Measurements from ENCODE around the genes PGBD1 and UBD.

DNA sequence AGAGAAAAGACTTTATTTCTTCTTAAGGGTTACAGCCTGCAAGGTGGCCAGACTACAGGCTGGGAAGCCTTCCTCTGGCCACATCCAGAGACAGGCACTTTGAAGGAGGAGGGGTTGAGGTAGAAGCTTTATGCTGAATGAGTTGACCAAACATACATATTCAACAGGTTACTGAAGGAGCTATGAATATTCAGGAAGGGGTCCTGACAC, 4.9 kb upstream of the ZSCAN9 start:
- RAMPAGE, long total RNA = no peak

GRCh38 chr6:28281276-28282381, at the start of gene PGBD1:
PGBD1 (plus strand) TSS chr6:28281572.
- RAMPAGE, long total RNA = no peak
- RRBS = 2% methylated on average over 18 of the region's 52 CpGs

DNA sequence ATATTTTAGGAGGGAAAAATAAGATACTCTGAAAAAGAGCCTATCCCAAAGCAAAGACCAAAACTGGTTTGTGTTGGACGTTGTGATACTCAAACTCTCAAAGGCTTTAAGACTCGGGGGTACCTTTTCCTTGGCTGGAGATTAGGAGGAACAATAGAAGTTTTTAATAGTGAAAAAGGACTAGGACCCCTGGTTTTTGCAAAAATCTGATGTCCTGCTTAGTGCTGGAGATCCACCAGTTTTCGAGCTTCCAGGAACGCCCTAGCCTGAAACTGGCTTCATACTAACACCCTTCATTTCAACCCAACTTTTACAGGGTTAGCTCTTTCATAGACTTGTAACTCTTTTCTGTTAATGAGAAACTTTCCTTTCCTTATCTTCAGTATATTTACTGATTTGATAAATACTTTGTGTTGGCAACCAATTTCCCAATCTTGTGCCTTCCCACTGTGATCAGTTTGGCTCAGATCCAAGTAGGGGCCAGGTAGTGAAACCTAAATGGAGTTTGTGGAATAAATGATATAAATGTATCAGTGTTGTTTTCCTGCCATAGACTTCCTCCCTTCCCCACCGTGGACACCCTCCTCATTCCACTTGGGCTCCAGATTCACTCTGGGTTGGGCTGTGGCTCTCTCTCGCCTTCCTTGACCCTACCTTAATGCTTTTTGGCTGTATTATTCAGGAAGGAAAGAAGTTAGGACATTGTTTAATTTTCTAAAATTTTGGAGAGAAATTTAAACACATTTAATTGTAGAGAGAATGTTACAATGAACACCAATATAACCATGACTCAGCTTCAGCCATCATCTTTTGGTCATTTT, 1.2 kb downstream of the ZKSCAN3 start:
- RAMPAGE, long total RNA = no peak
- RRBS = no CpG with 5 or more reads among the region's 6 CpGs

- RAMPAGE, long total RNA = no peak
- RRBS = no CpG with 5 or more reads among the region's 38 CpGs
Measured at GRCh38 chr6:28446641-28447643, 3.7 kb upstream of the ZSCAN23 start.

- RAMPAGE, long total RNA = no peak
- RRBS = 36% methylated on average over 9 of the region's 40 CpGs
Measured at GRCh38 chr6:28589629-28590624, 2.8 kb upstream of the SCAND3 start.

- RAMPAGE, long total RNA = no peak
- RRBS = no CpG with 5 or more reads among the region's 27 CpGs
Measured at GRCh38 chr6:28621134-28621744, 34.1 kb upstream of the SCAND3 start.

GRCh38 chr6:28693129-28693964, 106.2 kb upstream of the SCAND3 start:
- RAMPAGE, long total RNA = no peak
- RRBS = no CpG with 5 or more reads among the region's 28 CpGs

DNA sequence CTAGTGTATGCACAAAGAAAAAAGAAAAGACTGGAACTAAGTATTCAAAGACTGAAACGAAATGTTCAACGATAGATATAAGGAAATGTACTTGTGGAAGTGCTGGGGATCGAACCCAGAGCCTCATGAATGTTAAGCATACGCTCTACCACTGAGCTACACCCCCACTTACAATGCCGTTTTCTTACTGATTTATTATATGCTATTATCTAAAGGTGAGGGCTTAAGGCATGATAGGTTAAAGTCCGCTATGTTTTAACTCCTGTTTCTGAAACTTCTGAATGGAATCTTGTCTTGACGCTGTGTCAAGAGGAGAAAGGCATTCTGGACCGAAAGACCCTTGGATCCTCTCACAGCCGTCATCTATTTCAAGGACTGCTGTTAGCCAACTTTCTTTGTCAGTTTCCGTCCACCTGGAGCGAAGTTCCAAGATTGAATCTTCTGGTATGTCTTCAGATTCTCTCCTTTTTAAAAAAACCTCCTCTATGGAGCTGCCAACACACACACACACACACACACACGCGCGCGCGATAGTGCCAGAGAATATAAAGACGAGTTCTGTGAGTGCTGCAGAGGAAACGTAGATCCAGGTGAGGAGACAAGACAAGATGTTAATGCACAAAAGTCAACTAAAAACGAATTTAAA, 148.4 kb upstream of the SCAND3 start:
- RAMPAGE, long total RNA = no peak
- RRBS = no CpG with 5 or more reads among the region's 19 CpGs

- RAMPAGE, long total RNA = no peak
- RRBS = no CpG with 5 or more reads among the region's 7 CpGs
Measured at GRCh38 chr6:28811883-28812304, 111.9 kb downstream of the TRIM27 start.

DNA sequence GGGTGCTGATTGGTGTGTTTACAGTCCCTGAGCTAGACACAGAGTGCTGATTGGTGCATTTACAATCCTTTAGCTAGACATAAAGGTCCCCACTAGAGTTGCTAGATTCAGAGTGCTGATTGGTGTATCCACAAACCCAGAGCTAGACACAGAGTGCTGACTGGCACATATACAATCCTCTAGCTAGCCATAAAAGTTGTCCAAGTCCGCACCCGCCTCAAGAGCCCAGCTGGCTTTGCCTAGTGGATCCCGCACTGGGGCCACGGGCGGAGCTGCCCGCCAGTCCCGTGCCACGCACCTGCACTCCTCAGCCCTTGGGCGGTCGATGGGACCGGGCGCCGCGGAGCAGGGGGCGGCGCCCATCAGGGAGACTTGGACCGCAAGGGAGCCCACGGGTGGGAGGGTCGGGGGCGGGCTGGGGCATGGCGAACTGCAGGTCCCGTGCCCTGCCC, 38.9 kb downstream of the TRIM27 start:
- RAMPAGE, long total RNA = no peak
- RRBS = no CpG with 5 or more reads among the region's 22 CpGs

DNA sequence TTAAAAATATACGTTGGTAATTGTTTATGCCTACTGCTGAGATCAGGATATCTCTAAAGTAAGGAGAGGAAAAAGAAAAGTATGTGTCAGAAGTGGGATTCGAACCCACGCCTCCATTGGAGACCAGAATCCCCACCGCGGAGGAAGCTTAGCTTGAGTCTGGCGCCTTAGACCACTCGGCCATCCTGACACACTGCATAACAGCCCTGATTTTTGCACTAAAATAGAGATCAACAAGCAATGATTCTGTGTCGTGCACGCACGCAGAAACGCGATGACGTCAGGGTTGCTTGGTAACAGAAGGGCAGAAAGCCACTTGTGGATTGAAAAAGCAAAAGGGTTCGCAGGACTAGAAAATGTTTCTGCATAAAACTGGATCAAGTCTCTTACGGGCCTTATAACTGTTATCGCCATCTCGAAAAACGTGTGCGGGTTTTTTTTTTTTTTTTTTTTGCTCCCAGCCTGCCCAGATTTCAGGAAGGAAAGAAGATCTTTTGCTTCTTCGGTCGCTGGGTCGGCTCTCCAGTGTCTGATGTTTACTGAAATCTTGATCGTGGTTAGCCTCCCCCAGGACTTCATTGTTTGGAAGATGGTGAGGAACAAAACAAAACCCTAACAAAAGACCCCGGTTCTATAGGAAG, 27.5 kb downstream of the TRIM27 start:
- RAMPAGE, long total RNA = no peak
- RRBS = 0% methylated on average over 1 of the region's 24 CpGs

DNA sequence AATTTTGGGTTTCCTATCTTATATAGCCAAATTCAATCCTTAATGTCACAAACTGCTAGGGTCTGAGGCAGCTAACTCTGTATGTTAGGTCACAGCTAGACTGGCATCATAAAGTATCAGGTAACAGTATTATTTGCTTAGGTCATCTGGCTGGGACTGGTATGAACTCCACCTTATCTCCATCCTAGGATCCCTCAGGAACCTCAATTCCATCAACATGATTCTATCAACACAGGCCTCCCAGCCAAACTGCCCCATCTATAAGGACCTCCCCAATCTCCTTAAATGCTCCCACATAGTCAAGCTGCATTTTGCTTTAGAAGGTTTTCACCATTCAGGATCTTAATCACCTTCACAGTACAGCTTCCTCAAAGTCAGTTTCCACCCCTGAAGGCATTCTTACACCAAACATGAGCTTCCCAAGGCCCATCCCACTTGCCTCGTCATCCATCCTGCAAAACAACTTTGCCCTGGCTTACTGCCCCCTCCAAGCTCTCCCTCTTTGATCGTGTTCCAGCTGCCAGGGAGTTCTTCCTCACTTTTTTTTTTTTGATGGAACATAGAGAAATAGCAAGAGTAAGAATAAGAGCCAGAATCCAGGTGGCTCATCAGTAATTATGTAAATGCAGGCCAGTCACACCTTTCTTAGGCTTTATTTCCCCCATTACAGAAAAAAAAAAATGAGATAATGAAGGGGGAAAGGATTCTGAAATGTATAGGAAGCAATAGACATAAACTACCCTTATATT, 12.9 kb downstream of the TRIM27 start:
- RAMPAGE, long total RNA = no peak
- RRBS = no CpG with 5 or more reads among the region's 2 CpGs

GRCh38 chr6:28922643-28922800, 1.3 kb downstream of the TRIM27 start:
- RAMPAGE, long total RNA = no peak
- RRBS = no CpG with 5 or more reads among the region's 2 CpGs

DNA sequence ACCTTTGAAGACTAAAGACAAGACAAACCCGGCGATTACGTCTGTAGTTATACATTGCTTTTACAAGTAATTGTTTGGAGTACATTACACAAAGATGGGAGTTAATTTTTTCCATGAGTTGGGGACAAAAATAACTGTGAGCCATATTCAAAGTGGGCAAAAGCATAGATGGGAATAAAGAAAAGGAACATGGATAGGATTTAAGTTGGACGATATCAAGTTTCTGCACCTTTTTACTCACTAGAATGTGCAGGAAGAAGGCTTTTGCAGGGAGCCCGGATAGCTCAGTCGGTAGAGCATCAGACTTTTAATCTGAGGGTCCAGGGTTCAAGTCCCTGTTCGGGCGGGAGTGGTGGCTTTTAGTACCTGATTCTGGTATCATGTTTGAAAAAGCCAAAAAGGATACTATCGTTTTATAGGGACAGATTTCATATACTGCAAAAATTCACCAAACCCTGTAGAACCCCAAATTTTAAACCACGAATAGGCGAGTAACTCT, 27.0 kb upstream of the TRIM27 start:
- RAMPAGE, long total RNA = no peak
- RRBS = no CpG with 5 or more reads among the region's 11 CpGs

- RAMPAGE, long total RNA = no peak
Measured at GRCh38 chr6:29497367-29497745, 9.6 kb upstream of the MAS1L start.

DNA sequence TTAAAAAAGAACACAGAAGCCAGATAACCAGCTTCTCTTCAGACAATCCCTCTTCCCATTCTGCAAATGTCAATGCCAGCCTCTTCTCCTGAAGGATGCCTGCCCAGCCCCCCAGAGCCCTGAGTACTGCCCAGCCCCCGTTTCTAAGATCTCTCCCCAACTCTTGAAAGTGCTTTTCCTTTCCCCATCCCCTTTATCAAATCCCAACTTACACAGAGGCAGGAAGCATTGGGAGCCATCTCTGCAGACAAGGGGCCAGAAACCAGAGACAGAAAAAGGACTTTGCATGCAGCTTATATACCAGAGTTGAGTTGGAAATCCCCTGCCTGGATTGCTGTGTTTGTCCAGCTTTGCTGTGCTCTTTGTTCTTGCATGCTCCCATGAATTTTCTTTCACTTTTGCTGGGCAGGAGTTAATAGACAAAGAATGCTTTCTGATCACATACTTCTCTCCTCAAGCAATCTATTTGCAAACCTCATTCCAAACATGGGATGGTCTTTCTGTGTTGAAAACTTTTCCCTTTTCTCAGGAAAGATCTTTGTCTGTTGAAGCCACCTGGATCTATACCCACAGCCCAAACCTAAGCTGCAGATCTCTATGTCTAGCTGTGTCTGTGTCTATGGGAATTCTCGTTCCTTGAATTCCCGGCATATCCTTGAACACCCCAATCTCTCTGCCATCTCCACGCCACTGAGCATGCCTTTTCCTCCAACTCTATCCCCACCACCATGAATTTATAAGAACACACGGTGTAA, at the start of gene UBD:
Gene UBD (minus strand): TSS at position 270 of the 755 bp plus-strand sequence.
- RAMPAGE, long total RNA = start-site peak on the minus strand centred at position 269 of the sequence, 7 bp wide, 380 and 96 reads in 2 replicates
- RRBS = no CpG with 5 or more reads among the region's 5 CpGs

GRCh38 chr6:29627340-29627943, 5.5 kb downstream of the GABBR1 start:
- RAMPAGE, long total RNA = no peak
- RRBS = 4% methylated on average over 10 of the region's 33 CpGs

- RAMPAGE, long total RNA = no peak
- RRBS = no CpG with 5 or more reads among the region's 7 CpGs
Measured at GRCh38 chr6:29628998-29629180, 4.1 kb downstream of the GABBR1 start.

- RAMPAGE, long total RNA = no peak
- RRBS = 25% methylated on average over 3 of the region's 15 CpGs
Measured at GRCh38 chr6:29631154-29631959, 1.6 kb downstream of the GABBR1 start.

- RAMPAGE, long total RNA = no peak
- RRBS = no CpG with 5 or more reads among the region's 11 CpGs
Measured at GRCh38 chr6:29726553-29727504, 3.6 kb downstream of the HLA-F start.

All from hepatocyte (in vitro differentiated cells and primary cell).